ENCODE measurements around the gene RPL9.

DNA sequence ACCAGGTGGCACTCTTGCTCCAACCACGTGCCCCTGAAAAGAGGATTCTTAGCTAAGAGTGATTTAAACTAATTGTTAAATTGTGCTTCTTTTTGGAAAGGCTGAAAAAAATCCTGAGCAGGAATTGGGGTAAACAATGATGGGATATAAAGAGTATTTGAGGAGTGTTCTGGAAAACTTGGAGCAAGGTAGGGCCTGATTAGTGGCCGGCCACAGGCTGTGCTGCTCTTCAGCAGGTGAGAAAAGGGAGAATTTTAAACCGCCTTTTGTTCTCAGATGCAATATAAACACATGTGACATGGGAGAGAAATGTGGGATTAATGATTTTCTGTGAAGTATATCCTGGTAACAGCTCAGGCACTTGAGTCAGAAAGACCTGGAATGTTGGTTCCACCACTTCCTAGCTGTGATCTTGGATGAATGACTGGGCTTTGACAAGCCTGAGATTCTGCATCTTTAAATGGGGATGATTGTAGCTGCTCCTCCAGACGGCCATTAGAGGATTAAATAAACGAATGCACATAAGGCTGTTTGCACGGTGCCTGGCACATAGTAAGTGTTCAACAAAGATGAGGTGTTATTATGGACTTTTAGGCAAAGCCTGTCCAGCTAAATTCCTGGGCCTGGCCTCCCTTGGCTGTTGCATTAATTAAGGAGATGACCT lies 219.8 kb downstream of the PTTG2 start:
- PRO-cap, result unidirectional peak, plus-strand start at position 369 of the sequence
- RAMPAGE, long total RNA, 4 experiments, result no peak in any of the 4 experiments

GRCh38 chr4:38314665-38315111 lies 349.3 kb upstream of the KLF3 start:
- PRO-cap, result unidirectional peak, minus-strand start at chr4:38314908
- RAMPAGE, long total RNA, 4 experiments, result no peak in any of the 4 experiments

- PRO-cap, result no peak
- RAMPAGE, long total RNA, 4 experiments, result no peak in any of the 4 experiments
Observed at GRCh38 chr4:38367668-38368083, 296.3 kb upstream of the KLF3 start.

DNA sequence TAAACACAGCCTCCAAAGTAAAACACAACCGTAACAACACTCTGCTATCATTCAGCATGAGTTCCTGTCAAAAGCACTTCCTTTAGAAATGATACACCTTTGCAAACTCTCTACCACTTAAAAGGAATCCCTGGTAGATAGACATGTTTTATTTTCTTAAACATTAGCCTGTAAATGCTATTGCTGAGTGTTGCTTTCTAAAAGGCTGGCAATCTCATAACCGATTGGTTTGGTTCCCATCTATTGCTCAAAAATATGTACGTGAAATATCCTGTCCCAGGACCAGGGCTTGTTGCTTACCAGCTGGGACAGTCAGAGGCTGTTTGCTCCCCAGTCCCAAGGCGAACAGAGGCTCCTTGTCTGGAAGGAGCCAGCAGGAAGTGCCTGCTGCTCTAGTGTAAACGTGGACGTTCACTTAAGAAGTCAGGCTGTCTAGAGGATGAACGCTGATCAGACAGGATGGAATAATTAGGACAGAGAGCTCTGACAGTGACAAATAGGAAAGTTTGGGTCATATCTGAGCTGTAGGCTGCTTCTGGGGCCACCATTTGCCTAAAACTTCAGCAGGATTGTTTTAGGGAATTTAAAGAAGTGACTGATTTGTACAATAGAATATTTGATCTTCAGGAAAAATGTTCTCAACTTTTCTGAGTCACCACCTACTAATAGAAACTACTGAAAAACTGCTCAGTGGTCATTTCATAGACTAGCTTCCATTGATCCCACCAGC lies 173.8 kb upstream of the KLF3 start:
- PRO-cap, result unidirectional peak, plus-strand start at position 426 of the sequence
- RAMPAGE, long total RNA, 4 experiments, result no peak in any of the 4 experiments

- PRO-cap, result no peak
- RAMPAGE, long total RNA, 4 experiments, result no peak in any of the 4 experiments
Observed at GRCh38 chr4:38522936-38523431, 141.0 kb upstream of the KLF3 start.

GRCh38 chr4:38666742-38668098 lies 3.2 kb downstream of the KLF3 start:
- PRO-cap, result bidirectional peak, plus-strand start at chr4:38667196, minus-strand start at chr4:38667227; bidirectional peak, plus-strand start at chr4:38667340, minus-strand start at chr4:38667346
- RAMPAGE, long total RNA, 4 experiments, result no peak in any of the 4 experiments

DNA sequence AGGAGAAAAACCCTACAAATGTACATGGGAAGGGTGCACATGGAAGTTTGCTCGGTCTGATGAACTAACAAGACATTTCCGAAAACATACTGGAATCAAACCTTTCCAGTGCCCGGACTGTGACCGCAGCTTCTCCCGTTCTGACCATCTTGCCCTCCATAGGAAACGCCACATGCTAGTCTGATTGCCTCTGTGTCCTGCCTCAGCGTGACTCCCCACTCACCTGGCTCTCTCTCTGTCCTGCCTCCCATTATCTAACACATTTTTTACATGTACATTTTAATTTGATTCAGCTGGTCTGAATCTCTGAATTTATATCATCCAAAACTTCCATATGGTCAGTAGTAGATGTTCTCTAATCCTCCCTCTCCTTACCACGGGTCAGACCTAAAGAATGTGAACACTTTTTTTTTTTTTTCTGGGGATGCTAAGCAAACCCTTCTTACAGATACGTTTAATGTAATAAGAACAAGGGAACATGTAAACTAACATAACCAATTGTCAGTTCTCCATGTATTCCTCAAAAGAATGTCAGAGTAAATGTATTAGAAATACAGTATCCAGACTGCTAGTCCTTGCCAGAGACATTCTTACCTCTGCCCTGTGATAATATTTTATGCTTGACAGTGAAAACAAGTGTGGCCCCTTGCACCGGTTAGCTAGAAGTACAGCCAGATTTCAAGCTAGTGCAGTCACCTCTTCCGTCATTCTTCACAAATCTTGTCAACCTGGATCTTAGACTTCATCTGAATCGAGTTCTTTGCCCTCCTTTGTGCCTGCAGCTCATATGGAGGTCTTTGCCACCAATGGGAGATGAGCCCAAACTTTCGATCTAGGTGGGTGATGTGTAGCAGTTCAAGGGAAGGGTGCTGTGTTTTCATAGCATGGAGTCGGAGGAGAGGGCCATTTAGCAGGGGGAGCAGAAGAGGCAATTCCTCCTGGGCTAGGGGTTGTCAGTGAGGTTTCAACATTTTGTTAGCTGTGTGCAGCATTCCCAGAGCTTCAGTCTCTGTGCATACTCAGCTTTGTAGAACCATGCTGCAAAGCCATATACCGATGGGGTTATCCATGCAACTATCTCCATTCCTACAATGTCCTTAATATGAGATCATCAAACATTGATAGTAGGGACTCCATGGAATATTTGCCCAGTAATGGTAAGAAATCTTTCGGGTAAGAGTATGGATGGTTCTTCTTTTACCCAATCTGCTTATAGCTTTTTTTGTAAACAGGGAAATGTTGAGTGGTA lies 33.5 kb downstream of the KLF3 start:
- PRO-cap, result no peak
- RAMPAGE, long total RNA, 4 experiments, result no peak in any of the 4 experiments

- PRO-cap, result no peak
- RAMPAGE, long total RNA, 4 experiments, result no peak in any of the 4 experiments
Observed at GRCh38 chr4:38780914-38781370, 1.8 kb downstream of the TLR10 start.

GRCh38 chr4:38855846-38856496 lies 646 bp downstream of the TLR6 start:
- PRO-cap, result no peak
- RAMPAGE, long total RNA, 4 experiments, result no peak in any of the 4 experiments

- PRO-cap, result no peak
- RAMPAGE, long total RNA, 4 experiments, result no peak in any of the 4 experiments
Observed at GRCh38 chr4:39028407-39028668, 3.9 kb downstream of the TMEM156 start.

- PRO-cap, result unidirectional peak, plus-strand start at chr4:39044082
- RAMPAGE, long total RNA, 4 experiments, result no peak in any of the 4 experiments
Observed at GRCh38 chr4:39043444-39044255, 11.4 kb upstream of the TMEM156 start.

- PRO-cap, result no peak
- RAMPAGE, long total RNA, 4 experiments, result start-site peak on the plus strand in 1 of 4 experiments, at chr4:39117443-39117620 at its widest, 11 reads per replicate
Observed at GRCh38 chr4:39117078-39117699, 55.2 kb downstream of the KLHL5 start.

DNA sequence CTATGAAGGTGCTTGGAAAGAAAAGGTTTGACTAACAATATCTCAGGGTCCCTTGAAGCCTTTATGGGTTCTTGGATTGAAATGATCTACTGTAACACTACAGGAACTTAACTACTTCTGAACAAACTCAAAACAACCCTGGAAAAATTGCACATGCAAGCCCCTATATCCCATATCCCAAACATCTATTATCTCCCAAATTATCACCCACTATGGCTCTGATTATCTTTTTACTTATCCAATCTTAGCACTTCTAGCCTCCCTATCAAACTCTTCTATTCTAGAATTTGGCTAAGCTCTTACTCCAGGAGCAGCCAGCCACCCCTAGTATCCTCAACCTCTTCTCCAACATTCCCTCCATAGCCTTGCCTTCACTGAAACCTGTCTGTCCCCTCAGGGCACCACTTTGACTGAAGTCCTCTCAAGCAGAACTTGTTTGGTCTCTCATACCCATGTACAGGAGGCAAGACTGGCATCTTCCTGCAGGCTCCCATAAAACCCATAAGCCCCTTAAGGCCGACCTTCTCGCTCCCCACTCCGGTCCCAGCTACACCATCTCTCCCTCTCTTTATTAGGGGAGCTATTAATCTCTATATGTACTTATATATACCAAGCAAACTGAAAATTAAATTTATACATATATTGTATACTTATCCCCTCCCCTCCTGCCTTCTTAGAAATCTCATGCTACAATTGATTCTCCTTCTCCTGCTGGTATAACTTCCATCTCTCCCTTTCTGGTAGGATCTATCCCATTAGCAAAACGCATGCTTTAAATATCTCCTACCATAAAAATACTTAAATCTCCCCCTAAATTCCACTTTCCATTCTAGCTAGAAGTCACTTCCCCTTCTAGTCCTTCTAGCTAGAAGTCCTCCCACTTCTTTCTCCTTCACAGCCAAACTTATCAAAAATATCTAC lies 51.7 kb downstream of the RFC1 start:
- PRO-cap, result no peak
- RAMPAGE, long total RNA, 4 experiments, result no peak in any of the 4 experiments

- PRO-cap, result no peak
- RAMPAGE, long total RNA, 4 experiments, result no peak in any of the 4 experiments
Observed at GRCh38 chr4:39456571-39457435, 1.9 kb downstream of the RPL9 start.

DNA sequence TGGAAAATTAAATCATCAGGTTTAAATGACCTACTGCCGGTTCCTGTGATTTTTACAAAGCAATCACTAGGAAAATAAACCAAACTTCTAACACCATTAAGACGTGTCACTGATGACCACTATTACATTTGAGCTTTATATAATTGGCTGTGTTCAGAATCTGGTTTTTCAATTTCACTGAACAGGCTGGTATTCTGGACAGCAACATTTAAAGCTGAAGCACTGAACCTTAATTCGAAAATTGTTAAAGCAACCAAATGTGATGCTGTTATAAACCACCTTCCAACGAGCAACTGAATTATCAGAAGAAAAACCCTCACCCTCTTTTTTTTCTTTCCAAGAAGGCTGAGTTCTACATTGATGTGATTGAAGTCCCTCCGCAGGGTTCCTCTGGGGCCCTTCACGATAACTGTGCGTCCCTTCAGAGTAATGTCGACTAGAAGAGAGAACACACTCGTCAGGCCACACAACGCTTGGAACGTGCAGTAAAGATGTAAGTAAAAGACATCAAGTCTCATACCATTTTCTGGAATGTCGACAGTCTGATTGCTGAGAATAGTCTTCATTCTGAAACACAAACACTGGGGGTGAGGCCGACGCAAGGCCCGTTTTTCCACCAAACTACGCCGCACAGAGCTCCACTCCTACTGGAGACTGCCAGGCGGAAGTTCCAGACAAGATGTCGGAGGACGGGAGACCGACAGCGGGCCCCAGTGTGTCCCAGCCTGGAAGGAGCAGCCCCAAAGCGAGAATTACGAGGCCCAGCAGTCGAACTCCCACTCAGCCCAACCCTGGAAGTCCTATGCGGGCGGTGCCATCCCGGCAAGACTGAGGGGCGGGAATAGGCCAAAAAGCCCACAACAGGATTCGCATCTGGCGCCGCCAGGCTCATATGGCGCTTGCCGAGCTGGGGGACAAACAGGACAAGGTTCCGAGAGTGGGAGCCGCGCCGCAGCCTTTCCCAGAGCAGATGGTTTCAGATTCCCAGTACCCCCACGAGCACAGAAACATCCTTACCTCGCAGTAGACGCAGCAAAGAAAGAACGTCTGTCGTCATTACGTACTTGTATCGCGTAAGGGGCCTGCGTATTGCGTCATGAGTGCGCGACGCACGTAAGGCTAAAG lies at the start of gene RPL9:
Gene RPL9, minus strand, starts transcription at position 1,049 of the 1,125 bp plus-strand sequence.
- PRO-cap, result unidirectional peak, plus-strand start at position 677 of the sequence; bidirectional peak, plus-strand start outside the sequence, minus-strand start at position 1,049 of the sequence
- RAMPAGE, long total RNA, 4 experiments, result start-site peak on the minus strand in 4 of 4 experiments, centred at positions 398 to 1,041 of the sequence, 14 to 367 reads per replicate

DNA sequence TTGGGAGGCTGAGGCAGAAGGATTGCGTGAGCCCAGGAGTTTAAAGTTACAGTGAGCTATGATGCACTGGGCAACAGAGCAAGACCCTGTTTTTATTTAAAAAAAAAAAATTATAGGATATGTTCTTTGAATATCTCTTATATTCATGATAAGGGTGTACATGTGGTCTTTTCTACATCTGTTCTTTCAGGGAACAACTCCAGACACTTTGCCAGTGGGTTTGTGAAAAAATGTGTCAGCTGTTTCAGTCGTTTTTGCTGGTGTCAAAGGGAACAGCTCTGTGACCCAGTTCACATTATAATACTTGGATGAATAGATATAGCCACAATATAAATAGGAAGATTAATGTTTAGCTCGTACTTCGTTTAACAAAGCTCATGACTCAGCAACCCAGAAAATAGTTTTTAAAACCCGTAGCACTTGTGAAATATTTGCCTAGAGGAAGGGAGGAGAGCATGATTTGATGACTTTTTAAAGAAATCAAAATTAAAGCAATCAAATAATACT lies 7.8 kb downstream of the LIAS start:
- PRO-cap, result bidirectional peak, plus-strand start at position 430 of the sequence, minus-strand start at position 302 of the sequence
- RAMPAGE, long total RNA, 4 experiments, result no peak in any of the 4 experiments

DNA sequence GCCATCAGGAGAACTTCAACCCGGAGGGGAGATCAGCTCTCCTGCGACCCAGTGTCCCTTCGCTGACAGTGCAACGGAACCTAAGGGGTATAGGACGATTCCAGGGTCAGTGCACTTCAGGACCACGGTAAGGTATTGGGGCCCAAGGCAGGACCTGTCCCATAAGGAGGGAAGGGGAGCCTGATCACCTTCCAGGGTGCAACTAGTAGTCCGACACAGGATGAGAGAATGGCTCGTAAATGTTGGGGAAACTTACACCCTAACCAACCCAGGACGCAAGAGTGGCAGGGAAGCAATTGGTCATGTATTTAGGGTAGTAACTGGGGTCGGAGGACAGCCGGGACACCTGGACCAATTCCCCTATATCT lies 26.4 kb downstream of the LIAS start:
- PRO-cap, result no peak
- RAMPAGE, long total RNA, 4 experiments, result no peak in any of the 4 experiments

GRCh38 chr4:39614623-39615153 lies 24.0 kb downstream of the SMIM14 start:
- PRO-cap, result no peak
- RAMPAGE, long total RNA, 4 experiments, result no peak in any of the 4 experiments

DNA sequence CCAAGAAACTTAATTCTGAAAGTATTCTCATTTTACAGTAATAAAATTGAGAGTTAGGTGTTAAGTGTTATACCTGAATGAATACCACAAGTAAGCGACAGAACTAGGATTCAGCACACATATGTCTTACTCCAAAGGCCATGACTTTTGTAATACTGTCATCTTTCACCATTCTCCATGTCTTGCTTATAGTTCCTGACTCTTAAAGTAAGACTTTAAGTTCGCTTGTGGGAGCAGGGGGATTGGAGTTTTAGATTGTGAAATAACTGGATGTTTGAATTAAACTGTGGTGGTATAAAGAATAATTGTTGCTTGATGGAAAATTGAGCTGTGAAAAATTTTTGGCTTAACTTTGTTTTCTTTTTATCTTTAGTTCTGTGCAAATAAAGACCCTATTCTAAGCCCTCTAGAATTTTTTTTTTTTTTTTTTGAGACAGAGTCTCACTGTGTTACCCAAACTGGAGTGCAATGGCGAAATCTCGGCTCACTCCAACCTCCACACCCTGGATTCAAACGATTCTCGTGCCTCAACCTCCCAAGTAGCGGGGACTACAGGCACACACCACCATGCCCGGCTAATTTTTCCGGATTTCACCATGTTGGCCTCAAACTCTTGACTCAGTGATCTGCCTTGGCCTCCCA lies 35.9 kb downstream of the UBE2K start:
- PRO-cap, result no peak
- RAMPAGE, long total RNA, 4 experiments, result no peak in any of the 4 experiments

GRCh38 chr4:39879421-39879978 lies 98.2 kb downstream of the PDS5A start:
- PRO-cap, result no peak
- RAMPAGE, long total RNA, 4 experiments, result no peak in any of the 4 experiments

All from Peyer's patch (tissue), 4 donors.